NB4 (cell line): Measurements from ENCODE around the gene HEBP1.

DNA sequence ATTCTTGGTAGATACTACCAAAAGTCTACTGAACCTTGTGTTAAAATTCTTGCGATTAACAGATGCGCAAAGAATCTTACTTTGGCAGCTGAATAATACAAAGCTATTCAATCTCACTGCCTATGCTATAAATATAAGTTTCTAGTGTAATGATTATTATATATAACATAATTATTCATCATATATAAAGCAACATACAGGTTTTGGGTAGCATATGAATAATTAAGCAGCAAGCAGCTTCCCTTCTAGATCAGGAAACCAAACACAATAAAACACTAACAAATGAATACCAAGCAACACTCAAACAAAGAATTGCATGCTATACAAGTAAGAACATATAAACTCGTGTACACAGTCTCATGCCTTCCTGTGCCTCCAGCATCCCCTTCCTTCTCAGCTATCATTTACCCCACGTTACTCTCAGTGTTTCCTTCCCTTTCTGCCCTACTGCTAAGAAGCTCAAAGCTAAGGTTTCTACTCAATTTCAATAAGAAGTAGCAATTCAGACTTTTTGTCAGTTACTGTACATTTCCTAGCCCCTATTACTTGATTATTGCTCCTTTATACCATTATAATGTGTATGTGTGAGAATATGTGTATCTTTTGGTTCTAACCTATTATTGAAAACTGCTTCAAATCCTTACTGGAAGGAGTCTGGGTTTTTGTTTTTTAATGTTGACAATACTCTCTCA is 81.1 kb downstream of the DUSP16 start:
- RRBS: no CpG with 5 or more reads among the region's 4 CpGs

DNA sequence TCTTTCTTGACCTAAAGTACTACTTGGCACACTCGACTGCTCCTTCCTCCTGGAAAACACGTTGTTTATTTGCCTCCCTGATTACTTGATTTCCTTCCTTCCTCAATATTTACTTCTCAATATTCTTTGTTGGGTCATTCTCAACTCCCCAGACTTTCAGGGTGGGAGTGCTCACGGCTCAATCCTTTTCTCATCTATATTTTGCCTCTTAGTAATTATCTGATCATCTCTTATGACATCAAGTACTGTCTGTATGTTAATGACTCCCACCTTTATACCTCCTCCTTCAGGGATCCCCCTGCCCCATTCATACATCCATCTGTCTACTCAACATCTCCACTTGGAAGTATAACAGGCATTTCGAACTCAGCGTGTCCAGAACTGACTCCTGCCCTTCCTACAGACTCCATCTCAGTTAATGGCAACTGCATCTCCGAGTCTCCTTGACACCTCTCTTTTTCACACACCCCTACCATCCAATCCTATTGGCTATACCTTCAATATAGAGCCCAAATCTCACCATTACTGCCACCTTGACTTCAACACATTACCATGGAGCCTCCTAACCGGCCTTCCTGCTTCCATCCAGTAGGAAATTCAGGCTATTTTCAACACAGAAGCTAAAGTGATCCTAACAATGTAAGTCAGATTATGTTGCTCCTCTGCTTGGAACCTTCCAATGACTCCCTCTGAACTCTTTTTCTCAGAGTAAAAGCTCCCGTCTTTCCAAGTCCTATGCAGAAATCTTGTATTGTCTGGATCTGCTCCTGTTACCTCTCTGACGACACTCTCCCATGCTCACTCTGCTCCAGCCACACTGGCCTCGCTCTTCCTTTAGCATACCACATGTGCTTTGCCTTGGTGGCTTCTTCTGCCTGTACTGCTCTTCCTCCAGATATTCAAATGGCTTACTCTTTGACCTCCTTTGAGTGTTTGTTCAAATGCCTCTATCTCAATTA is 69.6 kb downstream of the DUSP16 start:
- RRBS: no CpG with 5 or more reads among the region's 10 CpGs

GRCh38 chr12:12527777-12528522 is 34.7 kb downstream of the DUSP16 start:
- RRBS: no CpG with 5 or more reads among the region's 9 CpGs

GRCh38 chr12:12542880-12543383 is 19.7 kb downstream of the DUSP16 start:
- RRBS: no CpG with 5 or more reads among the region's 4 CpGs

DNA sequence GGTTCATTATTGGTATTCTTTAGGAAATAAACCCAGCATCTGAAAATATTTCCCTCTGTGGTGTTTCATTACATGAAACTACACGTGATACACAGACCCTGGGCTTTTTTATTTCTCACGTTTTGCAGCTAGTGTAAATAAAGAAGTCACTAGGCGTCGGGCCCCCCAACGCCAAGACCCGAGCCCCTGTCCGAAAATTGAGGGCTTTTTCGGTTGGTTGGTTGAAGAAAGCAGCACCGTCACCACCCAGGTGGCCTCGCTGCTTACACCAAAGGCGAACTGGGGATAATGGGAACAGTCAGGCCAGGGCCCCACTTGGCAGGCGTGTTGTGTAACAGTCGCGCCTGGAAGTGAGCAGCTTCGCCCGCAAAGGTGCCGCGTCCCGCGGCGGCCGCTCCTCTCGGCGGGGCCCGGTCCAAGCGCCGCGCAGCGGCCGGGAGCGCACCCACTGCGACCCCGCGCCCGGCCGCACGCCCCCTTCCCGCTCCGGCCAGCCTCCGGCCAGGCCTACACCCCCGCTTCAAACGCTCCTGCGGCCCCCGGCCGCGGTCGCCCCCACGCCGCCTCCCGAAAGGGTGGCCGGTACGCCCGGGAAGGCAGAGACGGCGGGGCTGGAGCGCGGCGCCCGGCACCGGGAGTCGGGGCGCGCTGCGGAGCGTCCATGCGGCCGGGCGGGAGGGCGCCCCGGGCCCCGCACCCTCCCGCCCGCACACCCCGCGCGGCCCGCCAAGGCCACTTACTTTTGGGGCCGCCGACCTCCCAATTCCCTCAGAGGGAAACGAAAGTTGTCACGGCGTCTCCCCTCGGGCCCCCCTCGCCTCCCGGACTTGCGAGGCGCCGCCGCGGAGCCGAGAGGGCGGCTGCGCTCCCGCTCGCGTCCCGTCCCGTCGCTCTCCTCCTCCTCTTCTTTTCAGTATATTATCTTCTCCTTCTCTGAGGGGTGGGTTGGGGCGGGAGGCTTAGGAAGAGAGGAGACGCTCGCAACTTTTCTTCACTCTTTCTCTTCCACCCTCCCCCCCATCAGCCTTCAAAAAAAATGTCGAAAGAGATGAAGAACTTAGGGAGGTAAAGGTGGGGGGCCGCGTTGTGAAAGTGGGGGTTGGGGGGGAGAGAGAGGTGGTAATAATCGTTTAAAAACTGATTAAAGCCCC is 911 bp downstream of the DUSP16 start:
- RRBS: 2% methylated on average over 27 of the region's 106 CpGs

DNA sequence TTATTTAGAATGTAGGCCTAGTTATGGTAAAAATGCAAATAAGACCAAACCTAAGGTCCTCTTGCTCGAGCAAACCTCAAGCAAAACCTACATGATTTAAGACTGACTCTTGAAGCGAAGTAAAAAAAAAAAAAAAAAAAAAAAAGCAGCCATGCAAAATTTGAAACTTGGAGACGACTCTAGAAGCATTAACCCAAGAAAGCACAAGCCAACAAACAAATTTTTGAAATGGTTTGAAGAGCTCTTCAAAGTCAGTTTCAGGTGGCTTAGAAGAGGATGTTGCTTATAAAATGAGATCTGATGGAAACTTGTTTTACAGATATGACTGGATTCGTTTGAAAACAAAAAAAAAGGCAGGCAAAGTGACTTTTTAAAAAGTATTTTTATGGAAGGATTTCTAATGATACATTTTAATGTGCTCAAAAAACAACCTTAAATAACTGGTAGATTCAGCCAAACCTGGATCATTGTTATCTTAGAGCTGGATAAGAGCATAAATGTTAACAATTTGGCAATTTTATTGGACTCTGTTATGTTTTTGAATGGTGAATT is 1.1 kb upstream of the GPR19 start:
- RRBS: no CpG with 5 or more reads among the region's 4 CpGs

- RRBS: under 1% methylated on average over 4 of the region's 24 CpGs
Observed at GRCh38 chr12:12718524-12719422, 1.6 kb downstream of the CDKN1B start.

DNA sequence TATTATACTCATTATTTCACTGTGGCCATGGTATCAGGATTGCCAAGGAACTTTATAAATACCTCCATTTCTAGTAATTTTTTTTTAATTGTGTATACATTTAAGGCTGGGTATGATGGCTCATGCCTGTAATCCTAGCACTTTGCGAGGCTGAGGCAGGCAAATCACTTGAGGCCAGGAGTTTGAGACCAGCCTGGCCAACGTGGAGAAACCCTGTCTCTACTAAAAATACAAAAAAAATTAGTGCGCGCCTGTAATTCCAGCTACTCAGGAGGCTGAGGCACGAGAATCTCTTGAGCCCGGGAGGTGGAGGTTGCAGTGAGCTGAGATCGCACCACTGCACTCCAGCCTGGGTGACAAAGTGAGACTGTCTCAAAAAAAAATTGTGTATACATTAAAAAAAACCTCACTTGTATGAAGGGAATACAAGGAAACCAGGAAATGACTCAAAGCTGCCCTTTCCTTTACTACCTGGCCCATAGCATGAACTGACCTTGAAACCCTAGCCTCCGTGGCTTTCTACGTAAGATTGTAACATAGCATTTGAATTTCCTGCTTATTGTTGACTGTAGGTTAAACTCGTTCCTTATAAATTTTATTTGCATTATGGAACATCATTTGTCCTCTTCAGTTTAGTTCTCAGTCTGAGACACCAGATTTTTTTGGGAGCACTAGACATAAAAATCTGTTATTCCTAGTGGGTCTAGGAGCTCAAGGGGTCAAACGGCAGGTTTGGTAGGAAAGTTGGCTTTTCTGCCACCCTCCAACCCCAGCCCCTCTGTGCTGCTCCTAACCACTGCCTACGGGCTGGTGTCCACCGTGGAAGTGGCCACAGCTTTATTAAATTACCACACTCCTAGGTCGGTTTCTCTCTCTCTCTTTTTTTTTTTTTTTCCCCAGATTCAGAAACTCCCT is 9.2 kb upstream of the DDX47 start:
- RRBS: no CpG with 5 or more reads among the region's 14 CpGs

GRCh38 chr12:12837551-12838240 is 24.6 kb downstream of the DDX47 start:
- RRBS: no CpG with 5 or more reads among the region's 9 CpGs

- RRBS: no CpG with 5 or more reads among the region's 7 CpGs
Observed at GRCh38 chr12:12839741-12840492, 26.8 kb downstream of the DDX47 start.

DNA sequence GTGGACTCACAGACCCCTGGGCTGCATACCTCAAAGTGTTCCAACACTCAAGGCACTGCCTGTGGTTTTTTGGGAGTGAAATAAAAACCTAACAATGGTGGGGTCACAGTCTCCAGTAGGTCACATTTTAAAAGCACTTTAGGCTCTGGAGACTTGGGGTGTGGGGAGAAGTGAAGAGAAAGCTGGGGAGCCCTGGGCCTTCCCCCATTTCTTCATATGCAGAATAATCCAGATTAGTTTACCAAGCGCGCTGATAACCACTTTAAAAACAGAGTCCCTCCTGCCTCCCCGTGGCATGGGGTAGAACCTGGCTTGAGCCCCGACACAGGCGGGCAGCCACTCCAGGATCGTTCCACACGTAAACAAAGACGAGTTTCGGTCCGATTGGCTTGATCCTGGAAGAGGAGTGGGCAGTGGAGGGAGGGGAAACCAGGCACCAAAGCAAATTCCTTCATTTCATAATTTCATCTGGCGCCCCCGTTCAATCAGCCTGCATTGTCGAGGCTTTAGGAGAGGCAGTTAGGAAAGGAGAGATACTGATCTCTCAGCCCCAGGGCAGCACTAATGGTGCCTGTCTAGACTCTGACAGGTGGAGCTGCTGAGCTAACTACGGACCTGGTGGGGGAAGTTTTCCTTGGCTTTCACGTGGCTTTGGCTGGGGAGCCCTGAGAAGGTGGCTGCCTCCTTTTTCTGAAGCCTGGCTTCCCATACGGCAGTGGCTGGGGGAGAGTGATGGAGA is 871 bp upstream of the GPRC5A start:
- RRBS: no CpG with 5 or more reads among the region's 16 CpGs

GRCh38 chr12:12899219-12899695 is 7.9 kb downstream of the GPRC5A start:
- RRBS: no CpG with 5 or more reads among the region's 5 CpGs

DNA sequence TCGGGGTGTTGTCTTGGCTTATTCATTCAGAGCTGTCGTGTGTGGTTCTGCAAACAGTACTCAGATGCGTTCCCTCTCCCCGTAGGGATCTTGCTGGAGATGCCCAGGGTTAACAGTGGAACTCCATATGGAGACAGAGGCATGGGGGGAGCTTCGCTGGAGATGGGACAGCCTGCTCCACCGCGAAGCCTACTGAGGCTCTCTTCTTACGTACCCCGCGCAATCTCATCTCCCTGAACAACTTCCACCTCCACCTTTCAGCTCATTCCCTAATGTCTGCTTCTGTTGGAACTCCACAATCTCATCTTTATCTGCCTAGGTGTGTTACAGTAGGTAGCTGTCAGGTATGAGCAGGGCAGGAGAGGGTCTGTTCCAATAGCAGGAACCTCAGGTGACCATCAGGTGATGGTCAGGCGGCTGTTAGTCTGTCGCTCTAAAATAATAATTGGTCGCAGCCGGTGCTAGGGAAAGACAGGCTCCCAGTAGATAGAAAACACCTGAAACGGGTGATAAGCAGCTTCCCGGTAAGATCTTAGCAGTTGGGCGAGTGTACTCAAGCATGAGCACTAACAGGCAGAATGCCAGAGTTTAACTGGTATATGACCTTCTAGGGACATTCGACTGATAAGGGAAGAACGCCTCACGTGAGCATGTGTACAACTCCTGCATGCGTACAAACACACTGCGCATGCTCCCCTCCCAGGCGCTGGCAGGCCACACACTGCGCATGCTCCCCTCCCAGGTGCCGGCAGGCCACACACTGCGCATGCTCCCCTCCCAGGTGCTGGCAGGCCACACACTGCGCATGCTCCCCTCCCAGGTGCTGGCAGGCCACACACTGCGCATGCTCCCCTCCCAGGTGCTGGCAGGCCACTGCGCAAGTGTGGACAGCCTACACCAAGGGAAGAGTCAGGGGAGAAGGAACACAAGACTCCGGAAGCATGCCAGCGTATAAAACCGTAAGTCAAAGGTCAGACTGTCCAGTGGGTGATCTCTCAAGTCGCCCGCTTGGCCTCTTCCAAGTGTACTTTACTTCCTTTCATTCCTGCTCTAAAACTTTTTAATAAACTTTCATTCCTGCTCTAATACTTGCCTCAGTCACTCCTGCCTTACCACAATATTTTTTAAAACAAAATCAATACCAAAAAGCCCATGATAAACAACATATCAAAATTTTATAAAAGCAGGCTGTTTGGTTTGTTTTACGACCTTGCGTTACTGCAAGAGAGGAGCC is 24.7 kb downstream of the GPRC5D start:
- RRBS: no CpG with 5 or more reads among the region's 36 CpGs

- RRBS: no CpG with 5 or more reads among the region's 11 CpGs
Observed at GRCh38 chr12:12974964-12975587, 23.1 kb upstream of the GPRC5D start.

DNA sequence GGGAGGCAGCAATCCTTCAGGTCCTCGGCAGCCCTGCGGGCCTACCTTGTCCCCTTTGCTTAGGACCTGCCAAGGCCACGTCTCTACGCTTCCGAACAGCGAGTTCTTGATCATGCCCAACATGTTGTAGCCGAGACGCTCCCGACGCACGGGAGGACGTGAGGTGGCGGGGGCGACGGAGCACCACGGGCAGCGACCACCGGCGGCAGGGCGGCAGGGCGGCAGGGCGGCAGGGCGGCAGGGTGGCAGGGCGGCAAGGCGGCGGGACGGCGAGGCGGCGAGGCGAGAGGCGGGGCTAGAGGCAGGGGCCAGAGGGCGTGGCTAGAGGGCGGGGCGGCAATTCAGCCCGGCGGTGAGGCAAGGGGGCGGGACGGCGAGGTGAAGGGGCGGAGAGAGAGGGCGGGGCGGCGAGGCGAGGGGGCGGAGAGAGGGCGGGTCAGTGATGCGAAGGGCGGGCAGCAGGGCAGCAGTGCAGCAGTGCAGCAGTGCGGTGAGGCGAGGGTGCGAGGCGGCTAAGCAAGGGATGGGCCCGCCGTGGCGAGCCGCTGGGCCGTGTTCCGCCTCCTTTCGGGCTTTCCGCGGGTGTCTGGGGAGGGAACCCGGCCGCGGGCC is at the start of gene HEBP1:
HEBP1 (minus strand) TSS at position 274 of the 612 bp plus-strand sequence.
- RRBS: no CpG with 5 or more reads among the region's 65 CpGs

- RRBS: no CpG with 5 or more reads among the region's 12 CpGs
Observed at GRCh38 chr12:13087607-13088845, 15.4 kb downstream of the GSG1 start.

DNA sequence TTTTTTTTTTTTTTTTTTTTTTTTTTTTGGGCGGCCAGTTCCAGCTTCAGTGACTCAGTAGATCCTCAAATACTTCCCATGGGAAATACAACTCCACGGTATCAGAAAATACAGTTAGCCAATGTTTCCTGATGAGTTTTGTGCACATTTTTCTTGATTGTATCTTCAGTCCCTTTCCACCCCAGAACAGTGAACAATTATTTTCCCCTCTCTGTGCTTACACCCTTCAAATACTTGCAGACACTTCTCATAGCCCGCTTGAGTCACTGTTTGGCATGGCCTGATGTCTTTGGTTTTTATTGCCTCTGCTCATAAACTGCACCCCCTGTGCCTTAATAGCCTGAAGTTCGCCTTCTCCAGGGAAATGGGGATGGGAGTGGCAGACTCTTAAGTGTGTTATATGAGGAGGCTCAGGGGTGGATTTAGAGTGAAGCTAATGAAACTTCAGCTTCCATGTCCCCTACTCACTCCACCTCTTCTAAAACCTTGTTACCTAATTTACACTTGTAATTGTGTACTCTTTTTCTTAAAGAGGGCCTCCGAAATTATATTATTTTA is 4.9 kb downstream of the GSG1 start:
- RRBS: no CpG with 5 or more reads among the region's 5 CpGs

- RRBS: no CpG with 5 or more reads among the region's 5 CpGs
Observed at GRCh38 chr12:13102731-13103386, 608 bp downstream of the GSG1 start.

DNA sequence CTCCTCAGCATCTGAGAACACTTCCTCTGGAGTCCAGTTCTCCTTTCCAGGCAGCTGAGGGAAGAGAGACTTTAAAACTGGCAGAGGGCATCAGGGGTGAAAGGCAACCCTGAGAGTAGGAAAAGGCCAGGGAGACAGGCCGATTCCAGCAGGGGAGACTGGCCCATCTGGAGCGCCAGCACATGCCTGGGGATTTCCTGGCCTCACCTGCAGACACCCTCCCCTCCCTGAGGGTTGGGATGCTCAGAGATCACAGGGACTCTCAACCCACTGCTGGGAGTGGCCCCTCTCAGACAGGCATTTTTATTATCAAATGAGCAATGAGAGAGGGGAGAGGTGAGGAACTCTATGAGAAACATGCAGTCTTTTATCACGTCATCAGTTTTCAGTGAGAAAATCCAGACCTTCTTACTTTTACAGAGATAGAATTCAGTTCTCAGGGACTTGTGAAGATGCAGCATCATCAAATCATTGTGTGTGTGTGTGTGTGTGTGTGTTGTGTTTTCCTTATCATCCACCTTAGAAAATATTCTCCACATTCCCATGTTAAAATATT is 1.8 kb upstream of the EMP1 start:
- RRBS: no CpG with 5 or more reads among the region's 3 CpGs

DNA sequence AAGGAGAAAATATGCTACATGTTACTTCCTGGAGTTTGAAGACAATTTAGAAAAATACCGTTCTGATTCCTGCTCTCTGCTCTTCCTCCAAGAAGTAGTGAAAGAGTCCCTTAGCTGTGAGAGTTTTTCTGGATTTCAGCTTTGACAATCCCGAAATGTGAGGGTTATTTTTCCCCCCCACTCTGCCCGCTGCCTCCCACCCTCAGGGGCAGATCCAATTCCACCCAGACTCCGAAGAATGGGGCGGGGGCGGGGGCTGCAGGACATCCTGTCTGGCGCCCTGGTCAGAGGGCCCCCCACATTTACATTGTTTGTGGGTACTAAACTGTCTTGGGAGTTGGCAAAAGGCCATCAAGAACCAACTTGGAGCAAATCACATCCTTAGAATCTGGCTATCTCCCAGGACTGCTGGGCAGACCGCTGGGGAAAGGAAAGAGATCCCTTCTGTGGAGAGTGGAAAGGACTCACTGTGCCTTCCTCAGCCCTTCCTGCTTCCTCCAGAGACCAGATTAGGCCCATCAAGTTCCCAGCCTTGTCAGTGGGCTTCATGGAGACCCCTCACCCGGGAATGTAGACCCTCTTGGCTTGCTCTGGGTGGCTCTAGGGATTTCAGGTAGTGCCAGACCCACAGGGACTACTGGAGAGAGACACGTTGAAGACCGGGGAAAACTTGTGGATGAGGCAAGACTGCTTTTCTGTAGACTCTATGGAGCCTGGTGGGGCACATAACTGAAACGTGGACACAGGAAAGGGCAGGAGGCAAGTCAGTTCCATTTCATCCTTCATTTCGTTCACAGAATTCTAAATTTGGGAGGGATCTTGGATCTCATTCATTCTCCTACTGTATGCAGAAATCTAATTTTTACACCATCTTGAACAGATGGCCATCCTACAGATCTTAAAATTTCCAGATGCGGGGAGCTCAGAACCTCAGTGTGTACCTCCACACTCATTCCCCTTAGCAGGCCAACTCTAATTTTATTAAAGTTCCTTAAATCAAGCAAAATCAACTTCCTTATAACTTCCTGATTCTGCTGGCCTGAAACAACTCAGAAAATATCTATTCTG is 2.6 kb downstream of the EMP1 start:
- RRBS: 90% methylated on average over 3 of the region's 14 CpGs